Lower leg skin (tissue), 2 donors: Measurements from ENCODE around the genes SLC5A6, NRBP1, SUPT7L and MRPL33.

GRCh38 chr2:27208357-27209116, 3.3 kb upstream of the ATRAID start:
- PRO-cap, result no peak
- RAMPAGE, long total RNA, 2 experiments, result no peak in any of the 2 experiments

DNA sequence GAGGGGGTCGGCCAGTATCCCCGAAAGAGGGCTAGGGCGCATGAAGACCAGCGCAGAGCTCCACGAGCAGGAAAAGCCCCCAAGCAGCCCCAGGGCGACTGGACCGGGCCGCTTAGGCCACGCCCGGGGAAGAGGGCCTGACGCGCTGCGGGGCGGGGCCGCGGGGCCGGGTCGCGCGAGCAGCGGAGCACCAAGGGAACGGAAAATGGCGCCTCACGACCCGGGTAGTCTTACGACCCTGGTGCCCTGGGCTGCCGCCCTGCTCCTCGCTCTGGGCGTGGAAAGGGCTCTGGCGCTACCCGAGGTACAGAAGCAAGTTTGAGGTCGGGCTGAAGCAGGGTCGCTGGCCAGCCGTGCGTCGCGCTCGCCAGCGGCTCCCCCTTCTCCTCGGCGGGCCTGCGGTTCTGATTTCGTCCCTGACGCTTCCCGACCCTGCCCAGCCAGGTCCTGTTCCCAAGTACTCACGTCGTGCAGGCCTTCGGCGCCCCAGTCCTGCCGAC, at the start of gene SLC5A6:
Gene SLC5A6, minus strand, starts transcription at position 105 of the 500 bp plus-strand sequence.
- PRO-cap, result bidirectional peak, plus-strand start at position 198 of the sequence, minus-strand start at position 100 of the sequence
- RAMPAGE, long total RNA, 2 experiments, result start-site peak on the plus strand in 2 of 2 experiments, centred at positions 183 to 186 of the sequence, 724 to 1,130 reads per replicate; start-site peak on the minus strand in 1 of 2 experiments, centred at position 120 of the sequence, 14 reads per replicate

DNA sequence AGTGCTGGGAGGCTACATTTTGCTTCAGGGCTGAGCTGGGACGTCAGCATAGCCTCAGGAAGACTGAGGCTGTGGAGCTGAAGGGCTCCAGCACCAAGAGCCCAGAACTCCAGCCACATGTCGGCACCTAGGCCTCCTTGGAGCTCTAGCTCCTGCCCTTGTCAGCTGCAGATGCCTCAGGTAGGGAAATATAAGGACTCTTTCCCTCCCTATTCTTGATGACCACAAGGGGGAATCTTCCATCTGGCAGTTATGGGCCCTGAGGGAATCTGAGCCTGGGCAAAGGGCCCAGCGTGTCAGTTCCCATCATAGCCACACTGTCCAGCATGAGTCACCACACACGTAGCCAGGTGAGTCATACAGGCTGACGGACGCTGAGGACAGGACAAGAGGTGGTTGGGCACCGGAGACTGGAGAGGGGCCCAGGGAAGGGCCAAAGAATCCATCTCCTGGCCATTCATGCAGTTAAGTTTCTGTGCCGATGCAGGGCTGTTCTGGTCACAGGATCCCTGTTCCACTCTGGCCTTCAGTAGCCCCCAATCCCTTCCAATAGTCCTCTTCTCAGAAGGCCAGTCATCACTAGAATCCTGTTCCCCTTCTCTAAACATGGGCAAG, 1.9 kb downstream of the MPV17 start:
- PRO-cap, result no peak
- RAMPAGE, long total RNA, 2 experiments, result no peak in any of the 2 experiments

DNA sequence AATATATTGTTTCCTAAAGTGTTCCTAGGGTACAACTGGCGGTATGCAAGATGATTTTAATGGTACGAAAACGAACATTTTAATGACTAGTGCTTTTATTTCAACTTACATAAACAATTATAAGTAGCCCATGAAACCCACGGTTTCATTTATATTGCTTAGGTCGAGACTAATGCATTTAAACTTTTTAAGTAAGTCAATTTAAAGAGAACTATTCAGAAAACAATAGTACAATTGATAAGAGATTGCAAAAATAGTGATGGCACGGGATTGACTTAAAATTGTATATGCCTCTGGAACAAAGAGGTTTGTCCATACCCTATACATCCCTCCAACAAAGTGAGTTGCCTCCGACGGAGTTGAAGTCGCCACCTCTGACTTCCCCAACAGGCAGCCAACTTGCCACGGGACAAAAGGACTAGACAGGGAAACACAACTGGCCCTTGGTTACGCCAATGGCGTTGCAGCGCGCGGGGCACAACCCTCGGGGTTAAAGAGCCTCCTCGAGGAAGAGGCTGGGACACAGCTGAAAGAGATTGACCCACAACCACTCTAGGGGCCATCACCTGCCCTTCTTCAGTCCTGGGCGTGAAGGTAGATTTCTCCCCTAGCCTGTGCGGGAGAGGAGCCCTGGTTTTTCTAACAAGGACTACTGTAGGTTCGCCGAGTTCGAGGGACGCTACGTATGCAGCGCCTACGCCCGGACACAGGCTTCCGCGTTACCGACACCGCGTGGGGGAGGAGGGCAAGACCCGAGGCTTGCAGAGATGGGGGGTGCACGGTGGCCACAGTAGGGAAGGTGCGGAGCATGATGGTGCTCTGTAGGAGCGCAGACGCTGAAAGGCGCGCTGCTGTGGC, 566 bp downstream of the GTF3C2 start:
- PRO-cap, result no peak
- RAMPAGE, long total RNA, 2 experiments, result no peak in any of the 2 experiments

DNA sequence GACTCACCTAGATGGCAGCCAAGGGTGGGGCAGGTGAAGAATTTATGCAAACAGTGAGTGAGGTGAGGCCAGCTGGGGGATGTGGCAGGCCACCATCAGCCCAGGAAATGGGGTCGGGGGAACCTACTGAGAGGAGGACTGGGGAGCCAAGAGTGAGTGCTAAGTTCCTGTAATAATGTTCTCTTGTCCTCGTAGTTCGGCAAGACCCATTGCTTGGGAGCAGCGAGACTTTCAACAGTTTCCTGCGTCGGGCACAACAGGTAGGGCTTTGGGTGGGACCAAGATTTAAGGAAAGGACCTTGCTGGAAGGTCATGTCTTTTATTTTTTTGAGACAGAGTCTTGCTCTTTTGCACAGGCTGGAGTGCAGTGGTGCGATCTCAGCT, 2.6 kb downstream of the SNX17 start:
- PRO-cap, result no peak
- RAMPAGE, long total RNA, 2 experiments, result no peak in any of the 2 experiments

GRCh38 chr2:27376283-27377427, 3.9 kb downstream of the ZNF513 start:
- PRO-cap, result no peak
- RAMPAGE, long total RNA, 2 experiments, result no peak in any of the 2 experiments

- PRO-cap, result bidirectional peak, plus-strand start at chr2:27428626, minus-strand start at chr2:27428551
- RAMPAGE, long total RNA, 2 experiments, result start-site peak on the plus strand in 2 of 2 experiments, at chr2:27428626-27428694 at its widest, 1,058 to 1,467 reads per replicate
Observed at GRCh38 chr2:27427974-27428744, at the start of gene NRBP1. TSS of gene NRBP1 (plus strand) at chr2:27428631.

GRCh38 chr2:27663265-27664051, at the start of gene SUPT7L:
TSS of gene SUPT7L (minus strand) at chr2:27663614.
- PRO-cap, result bidirectional peak, plus-strand start at chr2:27663889, minus-strand start at chr2:27663599
- RAMPAGE, long total RNA, 2 experiments, result start-site peak on the plus strand in 2 of 2 experiments, at chr2:27663896-27663904 at its widest, 27 to 53 reads per replicate; start-site peak on the minus strand in 2 of 2 experiments, at chr2:27663389-27663650 at its widest, 23 to 156 reads per replicate

- PRO-cap, result no peak
- RAMPAGE, long total RNA, 2 experiments, result no peak in any of the 2 experiments
Observed at GRCh38 chr2:27665004-27665391, 1.3 kb downstream of the SLC4A1AP start.

DNA sequence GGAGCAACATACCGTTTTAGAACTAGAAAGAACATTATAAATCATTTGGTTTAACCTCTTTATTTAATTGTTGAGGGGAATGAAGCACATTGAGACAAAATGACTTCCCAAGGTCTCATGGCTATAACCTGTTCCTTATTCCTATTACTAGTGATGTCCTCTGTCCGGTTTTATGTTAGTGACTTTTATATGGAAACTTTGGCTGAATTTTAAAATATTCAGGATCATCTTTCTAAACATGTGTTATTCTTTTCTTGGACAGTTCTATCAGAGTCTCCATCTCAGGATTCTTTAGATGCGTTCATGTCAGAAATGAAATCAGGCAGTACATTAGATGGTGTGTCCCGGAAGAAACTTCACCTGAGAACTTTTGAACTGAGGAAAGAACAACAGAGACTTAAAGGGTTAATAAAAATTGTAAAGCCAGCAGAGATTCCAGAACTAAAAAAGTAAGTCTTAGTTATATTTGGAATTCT, 13.8 kb downstream of the SLC4A1AP start:
- PRO-cap, result no peak
- RAMPAGE, long total RNA, 2 experiments, result no peak in any of the 2 experiments

DNA sequence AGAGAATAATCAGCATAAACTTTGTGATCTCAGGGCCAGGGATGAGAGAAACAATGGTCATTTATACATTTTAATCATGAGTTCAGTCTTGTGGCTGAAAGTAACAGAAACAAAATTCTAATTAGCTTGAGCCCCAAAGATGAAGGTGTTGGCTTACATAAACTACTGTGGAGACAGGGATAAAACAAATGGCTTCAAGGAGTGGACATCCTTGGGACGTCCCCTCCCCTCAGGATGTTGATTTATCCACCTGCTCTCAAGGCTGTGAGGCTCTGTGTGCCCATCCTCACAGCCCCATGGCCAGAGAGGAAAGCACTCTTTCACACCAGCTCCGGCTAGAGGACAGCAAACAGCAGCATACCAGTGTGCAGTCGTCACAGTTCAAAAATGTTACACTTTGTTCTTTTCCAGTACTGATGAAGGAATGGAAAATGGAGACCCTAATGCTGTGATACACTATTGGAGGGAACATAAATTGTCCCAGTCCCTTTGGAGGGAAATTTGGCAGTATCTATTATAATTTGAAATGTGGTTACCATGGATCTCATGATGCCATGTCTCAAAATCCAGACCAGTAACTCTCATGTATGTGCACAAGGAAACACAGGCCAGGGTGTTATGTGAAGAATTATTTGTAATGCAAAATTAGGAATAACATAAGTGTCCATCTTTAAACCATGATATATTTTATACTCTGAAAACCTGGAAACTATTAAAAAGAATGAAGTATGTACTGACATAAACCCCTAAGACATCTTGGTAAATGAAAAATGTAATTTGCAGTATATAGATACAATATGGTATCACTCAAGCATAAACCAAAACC, 46.1 kb upstream of the MRPL33 start:
- PRO-cap, result unidirectional peak, minus-strand start at position 314 of the sequence
- RAMPAGE, long total RNA, 2 experiments, result no peak in any of the 2 experiments

- PRO-cap, result bidirectional peak, plus-strand start at chr2:27771735, minus-strand start at chr2:27771663
- RAMPAGE, long total RNA, 2 experiments, result start-site peak on the plus strand in 2 of 2 experiments, at chr2:27771719-27771766 at its widest, 202 to 359 reads per replicate
Observed at GRCh38 chr2:27771215-27772390, at the start of gene MRPL33. TSS of gene MRPL33 (plus strand) at chr2:27771719.

- PRO-cap, result no peak
- RAMPAGE, long total RNA, 2 experiments, result no peak in any of the 2 experiments
Observed at GRCh38 chr2:27774021-27774945, 2.8 kb downstream of the MRPL33 start.

GRCh38 chr2:27887844-27888180, 2.4 kb downstream of the RBKS start:
- PRO-cap, result no peak
- RAMPAGE, long total RNA, 2 experiments, result no peak in any of the 2 experiments

DNA sequence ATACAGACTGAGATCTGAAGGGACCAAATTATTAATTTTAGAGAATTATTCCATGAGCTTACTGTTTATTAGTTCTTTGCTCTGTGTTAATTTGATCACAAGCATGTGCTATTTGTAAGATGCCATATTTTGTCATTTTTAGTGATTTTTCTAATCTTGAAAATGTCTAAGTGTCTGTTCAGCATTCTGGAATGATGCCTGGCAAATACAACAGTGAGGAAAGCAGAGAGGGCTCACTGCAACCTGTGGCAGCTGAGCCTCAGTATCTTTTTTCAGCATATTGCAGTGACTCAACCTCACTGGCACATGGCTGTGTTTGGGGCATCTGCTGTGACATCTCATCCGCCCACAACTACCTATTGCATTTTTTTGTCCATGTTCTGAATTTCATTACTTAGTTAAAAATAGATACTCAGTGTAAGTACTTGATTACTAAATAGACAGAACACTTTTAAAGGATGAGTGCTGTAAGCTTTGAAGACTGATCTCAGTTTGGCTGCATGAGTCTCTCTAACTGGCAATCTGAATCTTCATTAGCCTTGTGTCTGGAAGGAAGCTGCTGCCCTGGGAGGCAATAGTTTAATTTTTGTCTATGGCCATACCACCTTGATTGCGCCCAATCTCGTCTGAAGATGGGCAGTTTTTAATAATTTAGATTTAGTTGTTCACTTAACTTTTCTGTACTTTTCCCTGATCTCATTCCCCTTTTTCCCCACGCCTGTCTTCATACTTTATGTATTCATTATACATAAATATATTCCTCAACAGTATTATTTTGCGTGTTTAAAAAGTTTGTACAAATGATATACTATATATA, 10.8 kb downstream of the BABAM2 start:
- PRO-cap, result no peak
- RAMPAGE, long total RNA, 2 experiments, result no peak in any of the 2 experiments

GRCh38 chr2:28209118-28209902, 183.3 kb upstream of the FOSL2 start:
- PRO-cap, result no peak
- RAMPAGE, long total RNA, 2 experiments, result no peak in any of the 2 experiments

DNA sequence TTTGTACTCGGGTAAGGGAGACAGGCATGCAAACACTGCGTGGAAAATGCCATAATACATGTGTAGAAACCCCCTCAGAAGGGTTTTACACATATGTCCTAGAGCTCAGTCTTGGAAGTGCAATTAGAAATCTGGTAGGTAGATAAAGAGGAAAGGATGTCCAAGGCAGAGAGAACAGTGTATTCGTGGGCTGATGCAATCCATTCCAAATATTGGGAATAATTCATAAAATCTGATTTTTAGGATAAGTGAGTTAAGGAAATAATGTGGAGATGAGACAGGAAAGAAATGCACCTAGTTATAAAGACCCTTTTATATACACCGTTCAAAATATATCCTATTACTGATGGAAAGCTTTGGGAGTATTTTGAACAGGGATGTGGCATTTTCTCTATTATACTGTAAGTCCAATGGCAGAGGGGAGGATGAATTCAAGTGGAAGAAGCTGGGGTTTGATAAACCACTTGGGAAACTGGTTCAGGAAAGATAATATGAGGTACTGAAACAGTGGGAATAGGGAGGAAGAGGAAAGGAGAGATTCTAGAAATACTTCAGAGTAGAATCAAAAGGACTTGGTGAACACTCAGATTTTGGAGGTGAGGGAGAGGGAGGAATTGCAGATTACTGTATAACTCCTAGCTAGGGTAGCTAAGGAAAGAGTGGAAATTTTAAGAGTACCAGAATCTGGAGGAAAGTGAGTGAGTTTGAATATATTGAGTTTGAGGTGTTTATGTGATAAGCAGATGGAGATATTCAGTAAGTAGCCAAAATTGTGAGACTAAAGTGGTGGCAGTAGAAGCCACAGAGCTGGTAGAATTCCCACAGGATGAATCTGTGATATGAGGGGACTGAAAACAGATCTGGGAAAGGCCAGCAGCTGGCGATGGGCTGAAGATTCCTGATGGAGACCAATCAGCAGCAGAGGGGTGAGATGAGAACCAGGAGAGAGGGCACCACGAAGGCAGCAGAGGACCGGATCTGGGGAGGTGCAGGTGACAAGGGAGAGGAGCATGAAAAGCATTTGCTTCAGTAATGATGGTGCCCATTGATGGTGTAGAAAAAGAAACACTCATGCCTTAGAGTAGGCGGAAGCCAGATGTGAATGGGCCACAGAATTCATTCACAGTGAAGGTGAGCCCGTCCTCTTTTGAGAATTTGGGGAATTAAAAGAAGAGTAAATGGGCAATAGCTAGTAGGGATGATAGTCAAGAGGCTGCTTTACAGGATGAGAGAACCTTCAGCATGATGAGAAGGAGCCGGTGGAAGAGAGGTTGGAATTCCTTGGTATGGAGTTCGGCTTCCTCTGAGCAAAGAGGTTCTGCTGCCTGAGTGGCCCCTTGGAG, 114.3 kb upstream of the FOSL2 start:
- PRO-cap, result no peak
- RAMPAGE, long total RNA, 2 experiments, result no peak in any of the 2 experiments

DNA sequence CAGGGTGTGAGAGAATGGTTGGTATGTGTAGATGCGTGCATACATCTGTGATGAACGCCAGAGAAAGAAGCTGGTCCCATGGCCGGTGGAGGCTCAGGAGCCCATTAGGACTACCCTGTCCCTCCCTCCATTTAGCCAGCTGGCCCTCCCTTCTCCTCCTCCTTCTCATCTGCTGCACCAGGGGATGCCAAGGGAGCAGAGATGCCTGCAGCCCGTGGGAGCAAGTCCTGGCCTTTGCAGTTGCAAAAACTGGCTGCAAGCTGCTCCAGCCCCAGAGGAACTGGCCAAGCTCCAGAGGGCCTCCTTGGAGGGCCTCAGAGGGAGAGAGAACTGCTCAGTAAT, 65.6 kb upstream of the FOSL2 start:
- PRO-cap, result no peak
- RAMPAGE, long total RNA, 2 experiments, result no peak in any of the 2 experiments

- PRO-cap, result no peak
- RAMPAGE, long total RNA, 2 experiments, result no peak in any of the 2 experiments
Observed at GRCh38 chr2:28328492-28328709, 64.3 kb upstream of the FOSL2 start.

DNA sequence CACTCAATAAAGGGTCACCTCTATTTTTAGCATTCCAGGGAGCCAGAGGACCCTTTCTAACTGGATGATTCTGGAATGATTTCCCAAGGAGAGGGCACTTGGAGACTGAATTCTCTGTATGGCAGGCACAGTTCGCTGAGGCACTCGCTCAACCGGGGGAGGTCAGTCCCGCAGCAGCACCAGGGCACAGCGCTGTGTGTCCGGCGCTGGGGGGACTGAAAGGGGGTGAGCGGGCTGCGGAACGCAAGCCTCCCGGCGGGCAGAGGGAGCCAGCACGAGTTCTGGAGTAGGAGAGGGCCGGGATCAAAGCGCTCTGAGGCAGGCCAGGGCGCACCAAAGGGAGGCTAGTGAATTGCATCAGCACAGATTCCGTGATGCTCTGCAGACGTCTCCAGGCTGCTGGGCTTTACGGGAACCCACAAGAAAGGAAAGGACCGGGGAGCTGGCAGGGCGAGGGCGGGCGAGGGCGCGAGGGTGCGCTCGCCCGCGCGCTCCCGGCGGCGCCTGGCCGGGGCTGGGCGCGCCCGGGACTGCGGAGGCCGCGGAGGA, 2.6 kb upstream of the FOSL2 start:
- PRO-cap, result bidirectional peak, plus-strand start at position 421 of the sequence, minus-strand start at position 217 of the sequence
- RAMPAGE, long total RNA, 2 experiments, result no peak in any of the 2 experiments